HT-29 (cell line): ENCODE measurements around a stretch of chr13.

DNA sequence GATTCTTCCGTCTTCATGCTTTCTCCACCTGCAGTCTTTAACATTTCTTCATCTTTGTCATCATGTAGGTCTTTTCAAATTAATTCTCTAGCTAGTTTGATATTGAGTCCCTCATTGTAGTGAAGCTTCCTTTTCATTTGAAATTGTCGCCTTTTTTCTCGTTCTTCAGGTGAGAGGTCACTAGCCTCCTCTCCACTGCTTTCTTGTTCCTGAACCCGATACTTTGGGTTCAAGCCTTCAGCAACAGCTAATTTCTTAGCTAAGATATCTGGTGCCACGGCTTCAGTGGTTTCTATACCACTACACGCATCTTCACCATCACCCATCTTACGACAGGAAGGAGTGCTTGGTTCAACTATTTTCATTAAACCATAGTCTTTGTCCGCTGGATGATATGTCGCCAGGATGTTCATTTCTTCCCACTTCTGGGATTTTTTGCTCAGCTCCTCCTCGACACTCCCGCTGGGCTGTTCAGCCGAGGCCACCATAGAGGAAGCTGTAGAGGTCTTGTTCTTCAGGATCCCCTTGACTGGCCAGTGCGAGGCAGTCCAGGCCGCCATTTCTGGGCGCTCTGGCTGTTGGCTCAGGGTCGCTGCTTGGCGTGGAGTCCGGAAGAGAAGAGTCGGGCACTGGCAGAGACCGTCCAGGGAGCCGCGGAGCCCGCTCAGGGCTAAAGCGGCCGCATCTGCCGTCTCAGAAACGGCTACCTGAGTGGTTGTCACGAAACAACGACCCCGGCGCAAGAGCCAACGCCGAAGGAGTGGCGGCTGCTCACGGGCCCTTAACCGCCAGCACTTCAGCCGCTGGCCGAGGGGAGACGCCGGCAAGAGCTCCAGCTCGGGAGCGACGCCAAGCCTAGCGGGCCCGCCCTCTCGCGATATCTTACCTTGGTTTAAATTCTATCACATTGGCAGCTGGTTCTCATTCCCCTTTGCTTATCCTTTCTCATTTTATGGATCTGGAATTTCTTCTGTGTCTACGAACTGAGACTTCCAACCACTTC is 50.7 kb upstream of the RUBCNL start:
- RAMPAGE, long total RNA: no peak

GRCh38 chr13:46467511-46468279 is 80.6 kb upstream of the RUBCNL start:
- RAMPAGE, long total RNA: no peak

DNA sequence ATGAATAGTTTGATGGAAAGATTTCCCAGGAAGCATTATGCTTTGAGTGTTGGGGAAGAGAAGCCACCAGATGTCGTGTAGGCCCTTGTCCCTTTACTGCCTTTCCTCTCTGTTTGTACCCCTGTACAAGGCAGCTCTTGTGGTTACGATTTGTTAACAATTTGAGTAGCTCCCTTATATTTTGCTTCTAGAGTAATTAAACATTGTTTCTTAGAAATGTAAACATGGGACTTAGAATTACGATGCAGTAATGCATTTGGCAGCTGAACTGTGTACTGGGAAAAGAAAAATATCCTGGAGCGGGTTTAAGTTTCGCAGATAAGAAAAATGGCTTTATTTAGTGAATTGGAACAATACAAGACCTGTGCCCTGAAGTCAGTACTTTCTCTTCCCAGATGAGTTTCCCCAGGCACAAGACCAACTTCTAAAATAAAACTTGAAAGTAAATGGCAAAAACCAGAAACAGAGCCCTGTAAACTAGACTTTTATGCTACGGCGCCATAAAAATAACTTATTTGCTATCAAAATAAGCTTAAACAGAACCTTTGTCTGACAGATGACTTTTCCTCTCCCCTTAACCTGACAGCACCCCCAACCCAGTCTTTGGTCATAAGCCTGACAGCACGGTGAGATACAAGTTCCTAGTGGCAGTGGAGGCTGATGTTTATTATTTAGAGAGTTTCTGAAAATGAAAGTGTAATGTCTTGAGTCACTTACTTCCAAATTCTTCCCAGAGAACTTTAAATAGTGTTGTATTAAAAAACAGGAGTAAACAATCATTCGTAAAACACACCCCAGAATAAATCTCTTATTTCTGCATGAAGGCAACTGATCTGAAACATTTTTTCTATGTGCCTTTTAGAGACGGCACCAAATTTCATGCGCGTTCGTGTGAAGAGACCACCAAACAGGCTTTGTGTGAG is 63.1 kb downstream of the LRCH1 start:
- RAMPAGE, long total RNA: no peak

DNA sequence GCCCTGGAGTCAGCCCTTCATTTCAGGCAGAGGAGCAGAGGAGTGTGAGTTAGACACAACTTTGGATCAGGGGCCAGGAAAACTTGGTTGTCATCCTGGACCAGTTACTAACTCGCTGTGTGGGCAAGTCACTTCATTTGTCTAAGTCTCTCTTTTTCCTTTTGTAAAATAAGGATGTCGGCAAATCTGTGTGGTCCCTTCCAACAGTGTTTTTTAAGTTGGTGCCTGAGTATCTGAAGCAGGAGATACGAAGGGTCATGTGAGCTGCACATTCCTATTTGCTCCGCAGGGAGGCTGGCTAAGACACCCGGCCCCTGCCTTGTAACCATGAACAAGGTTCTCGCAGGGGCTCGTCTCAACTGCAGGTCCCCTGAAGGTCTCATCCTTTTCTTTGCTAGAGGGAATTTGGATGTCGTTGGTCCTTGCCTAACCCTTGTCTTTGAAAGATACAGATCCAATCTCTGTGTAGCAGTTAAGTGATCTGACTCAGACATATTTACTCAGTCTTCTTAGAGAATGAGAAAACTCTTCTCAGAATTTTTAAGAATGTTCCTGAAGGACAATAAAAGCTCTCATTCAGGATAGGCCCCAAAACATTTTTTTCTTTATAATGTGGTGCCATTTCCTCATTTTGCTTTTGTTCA is 64.4 kb downstream of the LRCH1 start:
- RAMPAGE, long total RNA: no peak

DNA sequence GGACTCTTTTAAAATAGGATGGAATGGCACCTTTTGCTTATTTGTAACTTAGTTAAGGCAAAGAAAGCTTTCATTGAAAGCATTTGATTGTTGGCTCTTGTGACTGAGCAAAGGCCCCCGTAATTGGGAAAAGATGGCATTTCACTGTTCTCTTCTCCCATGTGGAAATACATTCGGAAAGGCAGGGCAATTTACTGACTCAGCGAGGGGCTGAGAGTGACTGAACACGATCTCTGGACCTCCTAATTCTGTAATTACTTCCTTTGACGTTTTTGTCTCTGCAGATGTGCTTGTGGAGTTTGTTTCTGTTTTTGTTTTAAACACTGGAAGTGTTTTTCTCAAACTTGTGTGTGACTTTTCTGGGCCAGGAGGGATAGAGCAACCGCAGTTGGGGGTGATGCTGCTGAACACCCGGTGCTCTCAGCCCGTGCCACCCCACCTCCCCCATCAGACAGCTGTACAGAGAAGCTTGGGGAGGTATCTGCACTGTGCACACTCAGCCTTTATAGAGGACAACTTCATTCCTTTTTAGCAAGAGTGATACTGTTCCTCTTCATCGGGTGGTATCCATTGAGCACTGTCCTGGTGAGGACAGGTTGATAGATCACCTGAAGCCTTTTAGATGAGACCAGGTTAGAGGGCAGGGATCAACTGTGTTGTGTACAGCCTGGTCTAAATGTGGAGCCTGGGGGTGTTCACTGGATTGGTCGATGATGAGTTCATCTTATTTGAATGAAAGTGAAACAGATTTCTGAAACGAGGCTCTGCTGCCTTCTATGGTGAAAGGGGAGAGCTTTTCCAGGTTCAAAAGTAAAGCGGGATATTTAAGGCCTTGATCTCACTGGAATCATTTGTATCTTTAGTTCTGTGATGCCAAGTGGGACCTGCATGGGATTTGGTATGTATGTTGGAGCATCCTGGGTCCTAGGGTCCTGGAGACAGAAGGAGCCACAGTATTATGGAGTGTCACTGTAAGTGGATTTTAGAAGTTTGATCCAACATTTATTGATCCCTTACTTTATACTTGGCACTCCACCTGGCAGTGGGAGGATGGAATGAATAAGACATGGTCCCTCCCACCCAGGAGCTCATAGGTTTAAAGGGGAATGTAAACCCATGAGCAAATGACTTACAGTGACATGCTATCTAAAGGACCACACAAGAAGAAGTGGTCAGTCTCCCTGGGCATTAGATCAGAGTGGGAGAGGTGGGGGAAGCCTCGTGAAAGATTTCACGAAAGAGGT is 117.3 kb downstream of the ESD start:
- RAMPAGE, long total RNA: no peak

GRCh38 chr13:46726787-46727153 is 70.2 kb downstream of the ESD start:
- RAMPAGE, long total RNA: no peak

GRCh38 chr13:47110787-47111523 is 214.1 kb upstream of the HTR2A start:
- RAMPAGE, long total RNA: no peak

DNA sequence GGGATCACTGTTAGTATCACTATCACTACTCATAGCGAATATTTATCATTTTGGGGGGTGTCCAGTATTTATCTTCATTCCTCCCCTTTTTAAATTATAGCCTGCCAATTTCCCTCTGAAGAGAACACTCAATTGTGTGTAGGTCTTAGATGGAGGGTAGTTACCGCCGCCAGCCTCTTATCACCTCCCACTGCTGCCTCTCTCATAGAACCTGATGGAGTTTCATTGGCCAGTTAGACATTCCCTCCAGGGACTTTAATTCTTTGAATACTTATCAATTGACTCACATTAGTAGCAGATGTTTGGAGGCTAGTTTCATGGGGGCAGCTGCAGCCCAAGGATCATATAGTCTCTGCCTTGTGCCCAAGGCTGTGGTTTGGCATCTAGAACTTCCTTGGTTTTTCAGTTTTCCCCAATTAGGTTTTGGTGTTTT is 318.8 kb upstream of the HTR2A start:
- RAMPAGE, long total RNA: no peak

DNA sequence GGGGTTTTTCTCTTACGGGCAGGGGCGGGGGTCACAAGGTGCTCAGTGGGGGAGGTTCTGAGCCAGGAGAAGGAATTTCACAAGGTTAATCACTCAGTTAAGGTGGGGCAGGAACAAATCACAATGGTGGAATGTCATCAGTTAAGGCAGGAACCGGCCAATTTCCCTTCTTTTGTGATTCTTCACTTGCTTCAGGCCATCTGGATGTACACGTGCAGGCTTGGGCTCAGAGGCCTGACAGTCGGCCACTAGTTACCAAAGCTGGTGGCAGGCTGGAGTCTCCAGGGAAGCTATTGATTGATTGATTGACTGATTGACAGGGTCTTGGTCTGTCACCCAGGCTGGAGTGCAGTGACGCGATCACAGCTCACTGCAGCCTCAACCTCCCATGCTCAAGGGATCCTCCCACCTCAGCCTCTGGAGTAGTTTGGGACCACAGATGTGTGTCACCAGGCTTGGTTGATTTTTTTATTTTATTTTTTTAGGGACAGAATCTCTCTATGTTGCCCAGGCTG is 934 bp upstream of the SUCLA2 start:
- RAMPAGE, long total RNA: no peak

DNA sequence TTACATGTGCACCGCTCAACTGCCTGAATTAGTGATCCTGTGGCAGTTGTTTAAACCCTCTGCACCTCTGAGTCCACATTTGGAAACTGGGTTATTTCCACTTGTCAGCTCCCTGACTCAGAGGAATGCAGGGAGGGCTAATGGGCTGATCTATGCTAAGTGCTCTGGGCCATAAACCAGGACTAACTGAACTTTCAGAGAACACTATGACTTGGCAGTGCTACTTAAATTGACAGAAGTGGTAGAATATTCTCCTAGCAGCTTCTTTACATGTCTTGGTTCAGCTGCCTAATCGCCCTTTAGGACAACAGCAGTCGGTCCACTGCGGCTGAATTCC is 26.9 kb upstream of the MED4 start:
- RAMPAGE, long total RNA: no peak

DNA sequence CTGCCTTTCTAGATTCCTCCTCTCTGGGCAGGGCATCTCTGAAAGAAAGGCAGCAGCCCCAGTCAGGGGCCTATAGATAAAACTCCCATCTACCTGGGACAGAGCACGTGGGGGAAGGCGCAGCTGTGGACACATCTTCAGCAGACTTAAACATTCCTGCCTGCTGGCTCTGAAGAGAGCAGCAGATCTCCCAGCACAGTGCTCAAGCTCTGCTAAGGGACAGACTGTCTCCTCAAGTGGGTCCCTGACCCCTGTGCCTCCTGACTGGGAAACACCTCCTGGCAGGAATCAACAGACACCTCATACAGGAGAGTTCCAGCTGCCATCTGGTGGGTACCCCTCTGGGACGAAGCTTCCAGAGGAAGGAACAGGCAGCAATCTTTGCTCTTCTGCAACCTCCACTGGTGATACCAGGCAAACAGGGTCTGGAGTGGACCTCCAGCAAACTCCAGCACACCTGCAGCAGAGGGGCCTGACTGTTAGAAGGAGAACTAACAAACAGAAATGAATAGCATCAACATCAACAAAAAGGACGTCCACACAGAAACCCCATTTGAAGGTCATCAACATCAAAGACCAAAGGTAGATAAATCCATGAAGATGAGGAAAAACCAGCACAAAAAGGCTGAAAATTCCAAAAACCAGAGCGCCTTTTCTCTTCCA is 18.1 kb downstream of the LPAR6 start:
- RAMPAGE, long total RNA: no peak

GRCh38 chr13:48418084-48418796 is 5.3 kb upstream of the LPAR6 start:
- RAMPAGE, long total RNA: no peak

DNA sequence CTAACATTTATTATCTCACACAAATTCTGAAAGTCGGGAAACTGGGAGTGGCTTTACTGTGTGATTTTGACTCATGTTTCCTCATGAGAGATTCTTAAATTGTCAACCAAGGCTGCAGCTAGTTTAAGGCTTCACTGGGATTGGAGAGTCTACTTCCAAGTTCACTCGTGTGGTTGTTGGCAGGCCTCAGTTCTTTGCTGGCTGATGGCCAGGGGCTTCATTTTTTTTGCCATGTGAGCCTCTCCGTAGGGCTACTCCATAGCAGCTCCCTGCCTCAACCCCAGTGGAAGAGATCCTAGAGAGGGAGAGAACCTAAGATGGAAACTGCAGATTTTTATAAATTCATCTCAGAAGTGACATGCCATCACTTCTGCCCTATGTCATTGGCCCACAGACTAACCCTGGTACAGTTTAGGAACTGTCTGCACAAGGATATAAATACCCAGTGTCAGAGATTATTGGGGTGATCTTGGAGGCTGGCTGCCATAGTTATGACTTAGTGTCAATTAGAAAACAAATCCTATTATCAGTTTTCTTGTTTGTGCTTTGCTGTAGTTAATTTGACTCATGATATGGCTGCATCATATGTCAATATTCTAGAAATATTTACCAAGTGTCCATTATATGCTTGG is 24.6 kb upstream of the LPAR6 start:
- RAMPAGE, long total RNA: no peak

DNA sequence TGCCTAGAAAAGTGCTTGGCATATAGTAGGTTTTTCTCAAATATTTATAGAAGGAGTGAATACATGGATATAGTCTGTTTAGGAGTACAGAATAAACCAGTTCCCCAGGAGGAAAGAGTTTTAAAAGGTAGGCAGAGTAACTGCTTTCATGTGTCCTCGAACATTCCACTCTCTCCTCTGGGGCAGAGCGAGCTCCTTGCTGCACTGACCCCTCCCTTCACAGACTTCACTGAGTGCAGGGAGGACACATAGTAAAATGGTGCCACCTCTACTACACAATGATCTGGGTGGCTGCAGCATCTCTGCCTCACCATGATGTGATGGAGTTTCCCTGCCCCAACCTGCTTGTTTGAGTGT is 44.1 kb upstream of the RCBTB2 start:
- RAMPAGE, long total RNA: no peak

GRCh38 chr13:48782528-48782868 is 128.8 kb downstream of the CYSLTR2 start:
- RAMPAGE, long total RNA: no peak

- RAMPAGE, long total RNA: no peak
Measured at GRCh38 chr13:48859189-48859551, 116.5 kb upstream of the FNDC3A start.

- RAMPAGE, long total RNA: no peak
Measured at GRCh38 chr13:48974901-48975423, 750 bp upstream of the FNDC3A start.

DNA sequence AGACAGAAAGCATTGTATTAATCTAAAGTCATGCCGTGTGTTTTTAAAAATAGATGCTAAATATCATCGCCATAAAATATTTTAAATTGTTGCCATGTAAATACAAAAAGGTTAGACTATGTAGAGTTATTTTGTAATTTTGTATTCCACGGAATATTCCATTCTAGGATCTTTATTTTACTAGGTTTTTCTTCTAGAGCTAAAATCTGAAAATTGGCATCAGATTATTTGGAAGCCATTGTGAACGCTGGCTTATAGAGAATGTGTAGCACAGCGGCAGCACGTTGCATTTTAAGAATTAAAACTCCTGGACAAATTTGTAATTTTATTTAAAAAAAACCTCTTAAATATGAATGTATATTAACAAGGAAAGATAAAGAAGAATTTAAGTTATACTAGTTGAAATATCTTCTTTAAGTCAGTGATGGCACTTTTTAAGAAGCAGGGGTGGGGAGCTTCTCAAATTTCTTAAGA is 109.7 kb upstream of the MLNR start:
- RAMPAGE, long total RNA: no peak

DNA sequence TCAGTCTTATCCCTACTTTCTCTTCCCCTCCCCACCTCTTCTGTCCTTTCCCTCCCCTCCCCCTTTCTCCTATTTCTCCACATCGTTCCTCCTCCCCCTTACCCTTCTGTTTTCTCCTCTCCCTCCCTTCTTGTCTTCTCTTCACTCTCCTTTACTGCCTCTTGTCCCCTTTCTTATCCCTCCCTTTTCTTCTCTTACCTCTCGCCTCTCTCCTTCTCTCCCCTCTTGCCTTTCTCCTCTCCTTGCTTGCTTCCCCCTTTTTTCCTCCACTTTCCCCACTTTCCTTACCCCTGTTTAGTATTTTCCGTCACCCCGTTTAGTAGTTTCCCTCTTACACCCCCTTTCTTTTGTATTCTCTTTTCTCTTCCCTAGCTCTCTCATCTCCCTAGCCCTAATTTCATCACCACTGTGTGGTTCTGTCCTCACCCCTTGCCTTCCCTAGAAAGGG is 107.1 kb upstream of the MLNR start:
- RAMPAGE, long total RNA: no peak

- RAMPAGE, long total RNA: no peak
Measured at GRCh38 chr13:49301109-49301617, 53.4 kb downstream of the CDADC1 start.